ENCODE results near the gene SDK2.

DNA sequence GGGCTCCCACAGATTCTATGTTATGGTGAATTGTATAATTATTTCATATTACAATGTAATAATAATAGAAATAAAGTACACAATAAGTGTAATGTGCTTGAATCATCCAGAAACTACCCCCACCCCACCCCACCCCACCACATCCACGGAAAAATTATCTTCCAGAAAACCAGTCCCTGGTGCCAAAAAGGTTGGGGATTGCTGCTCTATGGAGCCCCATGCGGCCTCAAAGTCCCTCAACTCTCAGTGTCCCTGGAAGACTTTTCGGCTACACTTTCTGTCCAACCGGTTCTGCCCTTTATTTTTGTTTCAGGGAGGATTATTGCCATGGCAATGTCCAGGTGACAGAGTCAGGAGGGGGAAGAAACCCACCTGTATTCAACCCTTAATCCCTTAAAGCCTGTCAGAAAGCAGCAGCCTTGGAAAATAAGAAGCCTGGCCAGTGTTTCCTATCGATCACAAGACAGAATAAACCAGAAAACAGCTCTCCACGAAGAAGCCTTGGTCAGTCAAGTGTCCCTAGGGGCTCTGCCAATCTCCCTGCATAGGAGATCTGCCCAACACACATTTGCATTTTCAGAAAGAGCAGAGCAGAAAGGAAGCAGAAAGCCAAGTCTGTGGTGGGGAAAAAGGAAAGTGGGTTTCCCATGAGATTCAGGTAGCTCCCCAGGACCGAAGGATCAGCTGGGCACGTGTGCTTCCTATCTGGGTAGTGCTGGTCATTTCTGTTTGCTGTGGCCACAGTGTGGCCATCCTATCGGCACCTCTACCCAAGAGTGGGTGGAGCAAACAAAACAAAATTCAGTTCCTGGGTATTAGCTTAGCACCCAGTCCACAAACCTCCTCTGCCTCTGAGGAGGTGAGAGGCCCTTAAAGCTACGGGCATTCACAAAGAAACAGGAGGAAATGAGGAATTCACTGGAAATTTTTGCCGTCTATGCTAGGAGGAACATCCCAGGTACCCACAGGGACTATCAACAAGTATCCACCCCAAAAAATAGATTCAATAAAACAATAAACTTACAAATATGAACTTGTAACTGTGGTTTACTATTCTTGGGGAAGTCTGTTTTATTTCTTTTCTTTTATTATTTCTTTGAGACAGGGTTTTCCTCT, 342.8 kb downstream of the SOX9 start:
- PRO-cap, 10 experiments, result peak in 6 of 10 experiments; most common plus-strand start position 579 of the sequence (in 4); most common minus-strand start position 228 of the sequence (in 1)

DNA sequence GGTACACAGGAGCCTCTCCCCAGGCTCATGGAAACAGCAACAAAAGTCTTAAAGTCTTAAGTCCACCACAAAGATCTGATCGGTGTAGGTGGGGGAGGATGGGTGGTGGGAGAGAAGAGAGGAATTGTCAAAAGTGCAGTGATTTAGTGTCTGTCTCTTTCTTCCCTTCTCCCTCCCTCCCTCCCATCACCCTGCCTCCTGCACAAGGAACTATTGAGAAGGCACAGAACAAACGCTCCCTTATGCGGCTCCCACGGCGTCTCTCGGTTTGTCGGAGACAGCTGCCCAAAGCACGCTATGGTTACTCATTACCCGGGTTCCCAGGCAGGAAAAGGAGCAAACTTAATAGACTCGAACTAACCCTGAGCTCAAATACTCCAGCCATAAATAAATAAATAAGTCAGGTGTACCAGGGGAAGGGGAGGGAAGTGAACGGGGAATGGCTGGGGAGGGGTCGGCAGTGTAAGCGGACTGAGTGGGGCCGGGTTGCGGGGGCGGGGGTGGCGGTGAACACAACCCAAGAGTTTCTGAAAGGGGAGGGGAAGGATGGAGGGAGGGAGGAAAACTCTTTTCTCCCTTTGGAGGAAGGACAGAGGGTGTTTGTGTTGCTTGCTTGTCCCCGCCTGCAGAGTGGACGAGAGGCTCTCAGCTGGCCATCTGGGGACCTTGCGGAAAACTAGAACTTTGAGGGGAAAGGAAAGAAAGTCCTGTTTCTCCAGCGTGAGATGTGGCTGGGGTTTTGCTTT, 477.3 kb downstream of the SLC39A11 start:
- PRO-cap, 10 experiments, result peak in 1 of 10 experiments; most common plus-strand start position 308 of the sequence (in 1); most common minus-strand start position 263 of the sequence (in 1)

DNA sequence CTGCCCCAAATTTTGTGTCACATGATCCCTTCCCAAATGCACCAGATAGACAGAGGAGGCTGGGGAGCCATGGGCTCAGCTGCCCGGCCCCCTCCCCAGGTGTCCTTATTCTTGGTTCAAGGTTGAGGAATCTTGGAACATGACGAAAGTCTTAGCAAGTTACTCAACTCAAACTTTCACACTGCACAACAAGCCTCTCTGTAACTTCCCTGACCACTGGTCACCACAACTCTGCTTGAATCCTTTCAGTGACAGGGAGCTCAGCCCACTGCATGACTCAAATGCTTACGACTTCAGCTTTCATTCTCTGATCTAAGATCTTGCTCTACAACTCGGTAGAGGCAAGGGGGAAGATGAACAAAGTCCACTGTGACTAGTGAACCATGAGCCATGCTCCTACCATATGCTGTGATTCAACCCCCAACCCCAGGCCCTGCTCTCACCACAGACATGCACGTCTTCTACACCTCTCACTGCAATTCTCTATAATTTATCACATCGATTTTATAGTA, 160.9 kb downstream of the SLC39A11 start:
- PRO-cap, 10 experiments, result no peak in any of the 10 experiments

GRCh38 chr17:73168575-73169325, 3.9 kb downstream of the SSTR2 start:
- PRO-cap, 10 experiments, result no peak in any of the 10 experiments

- PRO-cap, 10 experiments, result peak in 2 of 10 experiments; most common plus-strand start chr17:73196745 (in 1); most common minus-strand start chr17:73196630 (in 2)
These were observed 3.6 kb downstream of the COG1 start for GRCh38 chr17:73196380-73196864.

DNA sequence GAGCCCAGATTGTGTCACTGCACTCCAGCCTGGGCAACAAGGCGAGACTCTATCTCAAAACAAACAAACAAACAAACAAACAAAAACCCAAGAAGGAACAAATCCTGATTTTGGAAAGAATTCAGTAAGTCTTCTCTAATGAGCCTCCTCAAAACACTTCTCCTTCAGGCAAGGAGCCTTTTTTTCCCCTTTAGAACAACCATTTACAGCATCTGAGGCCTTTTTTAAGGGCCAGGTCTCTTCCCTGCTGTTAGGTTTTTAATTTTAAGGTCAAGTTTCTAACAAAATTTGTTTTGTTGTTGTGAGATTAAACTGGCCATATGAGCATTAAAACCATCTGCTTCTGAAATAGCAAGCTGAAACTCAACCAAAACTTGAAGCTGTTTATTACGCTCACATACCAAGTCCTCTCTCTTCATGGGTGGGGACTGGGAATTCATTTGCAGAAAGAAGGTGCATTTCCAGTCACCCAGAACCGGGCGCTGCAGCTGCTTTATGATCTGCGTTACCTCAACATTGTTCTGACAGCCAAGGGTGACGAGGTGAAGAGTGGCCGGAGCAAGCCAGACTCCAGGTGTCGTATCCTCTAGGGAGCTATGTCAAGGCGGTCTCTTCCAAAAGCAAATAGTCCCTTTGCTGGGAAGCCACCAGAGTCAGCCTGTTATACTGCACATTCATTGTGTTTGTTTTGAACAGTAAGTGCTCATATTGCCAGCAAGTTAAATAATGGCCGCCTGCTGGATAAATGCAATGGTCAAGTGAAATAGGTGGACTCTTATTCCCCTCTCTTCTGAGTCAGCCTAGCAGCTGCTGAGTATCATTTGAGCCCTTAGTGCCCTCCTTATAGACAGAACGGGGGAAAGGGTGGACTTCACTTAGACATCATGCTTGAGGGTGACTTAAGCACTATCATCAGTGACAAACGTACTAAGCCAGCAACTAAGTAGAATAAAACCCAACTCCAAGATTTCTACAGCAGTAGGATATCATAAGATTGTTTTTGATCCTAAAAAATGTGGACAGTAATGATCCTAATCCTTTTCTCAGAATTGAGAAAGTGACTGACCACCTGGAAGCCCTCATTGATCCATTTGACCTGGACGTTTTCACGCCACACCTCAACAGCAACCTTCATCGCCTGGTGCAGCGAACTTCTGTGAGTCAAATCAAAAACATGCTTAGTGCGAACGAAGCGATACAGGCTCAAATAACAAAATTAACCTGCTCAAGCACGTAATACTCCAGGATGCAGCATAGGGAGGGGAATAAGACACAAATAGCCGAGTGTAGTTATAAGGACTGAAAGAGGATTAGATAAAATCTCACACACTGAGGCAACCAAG, 12.7 kb downstream of the COG1 start:
- PRO-cap, 10 experiments, result no peak in any of the 10 experiments

DNA sequence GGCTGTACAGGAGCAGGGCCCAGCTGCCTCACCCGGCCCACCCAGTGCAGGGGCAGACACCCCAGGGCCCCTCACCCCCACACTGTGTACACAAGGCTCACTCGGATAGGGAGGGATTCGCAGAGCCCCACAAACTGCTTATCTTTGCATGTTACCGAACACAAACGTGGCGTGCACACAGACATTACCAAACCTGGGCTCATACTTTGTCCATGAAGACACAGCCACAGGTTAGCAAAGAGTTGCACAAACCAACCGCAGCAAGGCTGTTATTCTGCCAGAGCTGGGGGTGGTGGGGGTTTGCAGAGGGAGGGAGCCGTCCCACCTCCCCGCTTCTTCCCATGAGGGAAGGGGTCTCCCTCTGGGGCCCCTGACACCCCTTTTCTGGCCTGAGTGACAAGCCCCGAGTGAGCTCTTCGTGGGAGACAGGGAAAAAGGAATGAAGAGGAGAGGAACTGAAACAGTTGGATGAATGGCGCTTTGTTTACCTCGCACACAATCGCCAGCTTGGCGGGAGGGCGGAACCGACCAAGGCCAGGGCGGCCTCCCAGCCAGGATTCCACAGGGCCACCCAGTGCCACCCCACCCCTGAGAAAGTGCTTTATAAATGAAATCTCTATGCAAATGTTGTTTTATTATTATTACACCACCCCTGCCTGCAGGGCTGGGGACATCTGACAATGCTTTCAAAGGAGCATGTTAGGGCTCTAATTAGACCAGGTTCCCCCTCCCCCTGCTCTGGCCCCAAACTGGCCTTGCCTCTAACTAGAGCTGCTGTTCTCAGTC, 487 bp upstream of the CPSF4L start:
- PRO-cap, 10 experiments, result peak in 5 of 10 experiments; most common plus-strand start position 531 of the sequence (in 5); most common minus-strand start position 501 of the sequence (in 4)

DNA sequence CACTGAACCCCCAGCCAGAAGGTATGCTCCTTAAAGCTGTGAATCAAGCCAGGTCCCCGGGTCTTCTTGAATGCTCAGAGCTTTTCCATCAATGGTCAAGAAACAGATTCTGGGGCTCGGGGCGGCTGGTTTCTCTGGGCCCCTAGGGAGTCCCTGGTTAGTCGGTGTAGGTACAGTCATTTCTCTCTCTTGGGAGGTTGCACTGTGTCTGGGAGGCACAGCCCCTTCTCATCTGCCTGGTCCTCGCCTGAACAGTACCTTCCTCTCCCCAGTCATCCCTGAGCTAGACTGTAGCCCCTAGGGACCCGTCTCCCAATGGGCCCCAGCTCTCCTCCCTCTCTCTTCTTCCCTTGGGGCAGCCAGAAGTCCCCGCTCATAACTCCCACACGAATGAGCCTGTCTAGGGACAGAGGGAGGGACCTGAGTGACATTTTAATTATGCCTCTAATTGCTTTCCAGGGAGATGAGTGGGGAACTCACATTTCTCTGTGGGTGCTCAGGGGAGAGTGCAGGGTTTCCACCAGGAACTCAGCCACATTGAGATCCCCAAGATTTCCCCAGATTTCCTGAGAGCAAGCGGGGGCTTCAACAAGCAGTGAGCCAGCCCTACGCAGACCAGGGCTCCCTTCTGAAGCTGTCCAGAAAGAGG, 20.3 kb upstream of the CPSF4L start:
- PRO-cap, 10 experiments, result peak in 1 of 10 experiments; most common minus-strand start position 342 of the sequence (in 1)

- PRO-cap, 10 experiments, result no peak in any of the 10 experiments
These were observed 7.4 kb downstream of the CDC42EP4 start for GRCh38 chr17:73304385-73304801.

- PRO-cap, 10 experiments, result no peak in any of the 10 experiments
These were observed 45.5 kb upstream of the CDC42EP4 start for GRCh38 chr17:73357210-73357745.

DNA sequence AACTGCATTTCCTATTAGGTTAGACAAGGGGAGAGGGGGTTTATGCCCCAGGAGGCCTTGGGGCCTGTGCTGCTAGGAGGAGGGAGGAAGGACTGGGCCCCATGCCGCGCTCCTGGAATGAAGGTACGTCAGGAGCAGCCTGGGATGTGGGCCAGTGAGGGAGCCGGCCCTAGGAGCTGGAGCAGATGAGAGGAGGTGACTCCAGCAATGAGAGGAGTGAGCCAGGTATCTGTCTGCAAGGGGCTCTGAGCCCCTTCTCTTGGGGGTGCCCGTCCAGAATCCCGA, 46.9 kb upstream of the CDC42EP4 start:
- PRO-cap, 10 experiments, result no peak in any of the 10 experiments

- PRO-cap, 10 experiments, result peak in 2 of 10 experiments; most common plus-strand start chr17:73493518 (in 1); most common minus-strand start chr17:73493387 (in 2)
These were observed 151.0 kb downstream of the SDK2 start for GRCh38 chr17:73493244-73493700.

DNA sequence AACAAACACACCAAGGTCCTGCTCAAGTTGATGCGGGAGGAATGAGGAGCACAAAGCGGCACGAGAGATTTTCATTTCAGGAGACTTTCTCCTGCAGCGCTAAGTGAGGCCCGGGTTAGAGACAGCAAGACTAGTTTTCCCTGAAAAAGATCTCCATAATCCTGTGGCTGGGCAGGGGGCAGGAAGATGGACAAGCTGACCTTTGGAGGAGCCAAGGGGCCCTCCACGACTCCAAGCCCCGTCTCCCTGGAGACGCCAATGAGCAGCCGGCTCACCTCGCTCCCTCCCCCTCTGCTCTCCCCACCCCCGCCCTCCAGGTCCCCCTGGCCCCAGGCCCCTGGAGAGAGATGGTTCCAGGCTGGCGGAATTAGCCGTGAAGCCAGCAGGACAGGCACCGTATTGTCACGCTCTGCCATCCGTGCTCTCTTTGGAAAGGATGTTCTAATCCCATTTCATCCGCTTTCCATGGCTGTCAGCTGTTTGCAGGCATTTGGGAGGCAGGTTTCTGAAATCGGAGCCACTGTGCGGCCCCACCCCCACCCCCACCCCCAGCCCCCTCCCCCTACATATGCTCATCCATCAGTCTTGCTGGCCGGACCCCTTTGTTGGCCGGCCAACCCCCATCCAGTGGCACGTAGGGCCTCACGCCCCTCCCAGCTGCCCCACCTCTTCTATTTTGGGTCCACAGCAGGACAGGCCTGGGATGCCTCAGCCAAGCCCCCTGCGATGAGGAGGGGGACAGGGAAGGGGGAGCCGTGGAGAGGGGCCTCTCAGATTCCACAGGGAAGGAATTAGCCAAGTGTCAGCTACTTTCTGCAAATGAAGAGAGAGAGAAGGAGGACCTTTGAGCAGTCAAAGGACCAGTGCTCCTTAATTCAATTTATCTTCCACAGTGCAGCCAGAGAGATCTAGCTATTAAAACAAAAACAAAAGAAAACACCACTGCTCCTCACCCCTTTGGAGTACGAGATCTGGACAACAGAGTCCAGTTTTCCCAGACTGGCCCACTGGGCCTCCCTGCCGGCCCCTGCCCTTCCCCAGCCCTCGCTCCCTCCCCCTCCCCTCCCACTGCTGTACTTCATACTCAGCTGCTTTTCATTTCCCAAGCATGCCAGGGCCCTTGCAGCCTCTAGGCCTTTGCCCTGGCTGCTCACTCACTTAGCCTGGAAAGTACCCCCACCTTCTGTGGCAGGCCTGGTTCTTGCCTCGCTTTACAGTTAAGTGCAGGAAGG, 30.8 kb downstream of the SDK2 start:
- PRO-cap, 10 experiments, result no peak in any of the 10 experiments

- PRO-cap, 10 experiments, result peak in 5 of 10 experiments; most common plus-strand start chr17:73644546 (in 5); most common minus-strand start chr17:73644445 (in 3)
These were observed at the start of gene SDK2 for GRCh38 chr17:73644157-73645097. Gene SDK2, minus strand, starts transcription at chr17:73644445.

GRCh38 chr17:73901697-73902546, 257.7 kb upstream of the SDK2 start:
- PRO-cap, 10 experiments, result peak in 3 of 10 experiments; most common plus-strand start chr17:73902255 (in 2); most common minus-strand start chr17:73902104 (in 1)

DNA sequence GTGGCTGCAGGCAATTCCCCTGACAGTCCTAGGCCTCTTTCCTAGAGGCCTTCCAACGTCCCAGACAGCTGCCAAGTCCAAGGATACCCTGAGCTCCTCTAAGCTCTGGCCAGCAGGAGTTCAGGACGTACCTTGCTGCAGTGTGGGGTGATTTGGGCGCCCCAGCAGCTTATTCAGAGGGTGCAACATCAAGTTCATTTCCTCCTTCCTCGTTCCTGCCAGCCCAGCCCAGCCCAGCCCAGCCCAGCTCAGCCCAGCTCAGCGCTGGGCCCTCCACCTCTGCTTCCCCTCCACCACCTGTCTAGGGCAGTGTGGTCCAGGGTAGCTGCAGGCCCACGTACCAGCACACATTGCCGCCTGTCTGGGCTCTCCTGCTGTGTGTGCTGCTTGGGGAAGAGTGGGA, 246.4 kb upstream of the RPL38 start:
- PRO-cap, 10 experiments, result no peak in any of the 10 experiments

DNA sequence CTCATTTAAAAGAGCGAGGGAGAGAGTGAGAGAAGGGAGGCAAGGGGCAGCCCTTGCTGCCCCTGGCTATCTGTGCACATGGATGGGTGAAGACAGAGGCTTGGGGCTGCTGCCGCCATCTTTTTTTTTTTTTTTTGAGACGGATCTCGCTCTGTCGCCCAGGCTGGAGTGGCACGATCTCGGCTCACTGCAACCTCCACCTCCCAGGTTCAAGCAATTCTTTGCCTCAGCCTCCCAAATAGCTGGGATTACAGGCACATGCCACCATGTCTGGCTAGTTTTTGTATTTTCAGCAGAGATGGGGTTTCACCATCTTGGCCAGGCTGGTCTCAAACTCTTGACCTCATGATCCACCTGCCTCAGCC, 158.5 kb upstream of the RPL38 start:
- PRO-cap, 10 experiments, result peak in 4 of 10 experiments; most common minus-strand start position 130 of the sequence (in 4)

DNA sequence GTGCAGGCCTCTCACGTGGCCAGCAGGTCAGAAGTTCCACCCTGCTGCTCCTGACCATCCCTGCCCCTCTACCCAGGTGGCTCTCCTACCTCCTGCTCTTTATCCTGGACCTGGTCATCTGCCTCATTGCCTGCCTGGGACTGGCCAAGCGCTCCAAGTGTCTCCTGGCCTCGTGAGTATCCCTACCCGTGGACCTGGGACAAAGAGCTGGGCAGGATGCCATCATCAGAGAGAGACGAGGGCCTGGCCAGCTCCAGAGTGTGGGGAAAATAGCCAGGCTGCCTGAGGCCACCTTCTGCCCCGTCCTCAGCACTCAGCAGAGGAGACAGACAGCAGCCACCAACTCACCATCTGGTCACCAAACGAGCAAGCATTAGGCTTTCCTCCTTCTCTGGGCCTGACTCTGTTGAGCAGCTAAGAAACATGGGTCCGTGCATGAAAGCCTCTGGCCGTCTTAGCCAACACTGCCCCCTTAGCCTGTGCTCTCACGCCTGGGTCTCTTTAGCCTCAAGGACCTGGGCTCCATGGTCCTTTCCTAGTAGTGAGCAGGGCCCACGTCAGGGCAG, 30.0 kb downstream of the TTYH2 start:
- PRO-cap, 10 experiments, result no peak in any of the 10 experiments

DNA sequence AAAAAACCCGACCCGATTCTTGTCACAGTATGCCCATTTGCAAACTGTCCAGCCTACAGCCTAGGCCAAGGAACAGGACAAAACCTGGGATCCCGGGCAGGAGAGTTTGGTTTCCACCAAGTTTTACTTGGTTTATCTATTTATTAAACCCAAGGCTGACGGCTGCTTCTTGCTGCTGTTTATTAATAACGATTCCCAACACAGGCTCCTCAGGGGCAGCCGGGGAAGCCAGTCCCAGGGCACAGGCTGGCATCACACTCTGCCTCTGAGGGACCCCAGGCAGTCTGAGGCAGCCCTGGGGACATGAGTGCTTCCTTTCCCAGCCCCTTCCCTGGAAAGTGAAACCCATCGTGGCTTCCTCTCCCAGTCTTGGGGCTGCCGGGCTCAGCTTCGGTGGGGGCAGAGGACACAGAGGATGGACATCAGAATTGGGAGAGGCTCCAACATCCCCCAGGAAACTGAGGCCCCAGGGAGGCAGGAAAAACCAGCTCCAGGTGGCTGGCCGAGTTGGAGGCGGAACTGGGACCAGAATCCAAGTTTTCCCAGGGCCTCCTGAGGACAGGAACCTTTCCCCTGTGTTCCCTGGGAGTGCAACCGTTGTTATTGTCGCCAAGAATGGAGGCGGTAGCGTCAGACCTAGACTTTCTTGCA, 984 bp upstream of the KIF19 start:
- PRO-cap, 10 experiments, result no peak in any of the 10 experiments

- PRO-cap, 10 experiments, result no peak in any of the 10 experiments
These were observed 7.2 kb upstream of the GPRC5C start for GRCh38 chr17:74424600-74425166.